ENCODE results near the gene TFEB.

DNA sequence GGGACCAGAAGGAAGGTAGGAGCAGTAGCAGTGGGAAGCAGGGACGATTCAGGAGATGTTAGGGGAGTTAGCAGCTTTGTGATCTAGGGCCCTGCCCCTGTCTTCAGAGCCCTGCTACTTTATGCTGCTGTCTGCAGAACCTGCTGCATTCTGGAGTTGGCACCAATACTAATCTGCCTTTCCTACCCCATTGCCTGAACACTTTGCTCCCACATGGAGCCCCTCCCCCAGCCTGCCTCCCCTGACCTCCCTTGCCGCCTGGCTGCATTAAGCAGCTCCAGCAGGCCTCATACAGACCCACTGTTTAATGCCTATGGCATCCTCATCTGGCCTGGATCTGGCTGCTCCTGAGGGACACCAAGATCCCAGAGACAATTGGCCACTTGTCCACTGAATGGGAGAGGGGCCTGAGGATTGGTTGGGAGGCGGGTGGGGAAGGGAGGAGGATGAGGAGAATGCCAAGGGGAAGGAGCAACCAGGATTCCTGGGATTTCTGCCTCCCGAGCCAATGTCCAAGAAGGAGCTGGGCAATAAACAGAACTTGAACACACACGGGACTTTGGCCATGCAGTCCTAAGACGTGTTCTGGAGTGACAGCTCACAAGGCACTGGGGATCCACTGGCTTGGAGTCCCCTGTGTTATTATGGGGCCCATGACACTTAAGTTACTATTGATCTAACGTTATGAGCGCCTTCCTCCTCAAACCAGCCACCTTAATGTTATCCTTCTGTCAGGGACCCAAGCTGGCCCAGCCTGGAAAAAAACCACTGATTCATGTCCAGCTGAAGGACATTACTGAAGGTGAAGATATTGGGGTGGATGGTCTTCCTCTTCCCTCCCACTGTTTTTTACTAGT is 10.4 kb upstream of the KCNK5 start:
- PRO-cap, 3 experiments, result no peak in any of the 3 experiments
- RAMPAGE, long total RNA, result no peak

DNA sequence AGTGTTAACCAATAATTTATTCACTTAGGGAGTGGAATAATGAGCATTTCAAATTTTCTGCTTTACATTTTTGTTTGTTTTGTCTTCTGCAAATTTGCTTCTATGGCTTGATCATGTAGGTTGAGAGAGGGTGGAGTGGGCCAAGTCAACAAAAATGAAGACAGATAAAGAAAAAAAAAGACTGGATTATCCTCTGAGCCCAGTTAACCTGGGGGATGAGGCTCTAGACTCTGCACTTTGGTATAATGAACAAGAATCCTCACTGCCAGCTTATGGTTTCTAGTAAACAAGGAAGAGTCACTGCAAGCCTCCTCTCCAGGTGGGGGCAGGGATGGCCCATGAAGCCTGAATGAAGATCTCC is 37.8 kb downstream of the KCNK17 start:
- PRO-cap, 3 experiments, result no peak in any of the 3 experiments
- RAMPAGE, long total RNA, result no peak

GRCh38 chr6:39280119-39280866 is 33.9 kb downstream of the KCNK17 start:
- PRO-cap, 3 experiments, result no peak in any of the 3 experiments
- RAMPAGE, long total RNA, result no peak

- PRO-cap, 3 experiments, result no peak in any of the 3 experiments
- RAMPAGE, long total RNA, result no peak
These were observed 55.0 kb upstream of the KCNK16 start for GRCh38 chr6:39377564-39377920.

- PRO-cap, 3 experiments, result no peak in any of the 3 experiments
- RAMPAGE, long total RNA, result no peak
These were observed 24.6 kb downstream of the DAAM2 start for GRCh38 chr6:39816690-39817328.

DNA sequence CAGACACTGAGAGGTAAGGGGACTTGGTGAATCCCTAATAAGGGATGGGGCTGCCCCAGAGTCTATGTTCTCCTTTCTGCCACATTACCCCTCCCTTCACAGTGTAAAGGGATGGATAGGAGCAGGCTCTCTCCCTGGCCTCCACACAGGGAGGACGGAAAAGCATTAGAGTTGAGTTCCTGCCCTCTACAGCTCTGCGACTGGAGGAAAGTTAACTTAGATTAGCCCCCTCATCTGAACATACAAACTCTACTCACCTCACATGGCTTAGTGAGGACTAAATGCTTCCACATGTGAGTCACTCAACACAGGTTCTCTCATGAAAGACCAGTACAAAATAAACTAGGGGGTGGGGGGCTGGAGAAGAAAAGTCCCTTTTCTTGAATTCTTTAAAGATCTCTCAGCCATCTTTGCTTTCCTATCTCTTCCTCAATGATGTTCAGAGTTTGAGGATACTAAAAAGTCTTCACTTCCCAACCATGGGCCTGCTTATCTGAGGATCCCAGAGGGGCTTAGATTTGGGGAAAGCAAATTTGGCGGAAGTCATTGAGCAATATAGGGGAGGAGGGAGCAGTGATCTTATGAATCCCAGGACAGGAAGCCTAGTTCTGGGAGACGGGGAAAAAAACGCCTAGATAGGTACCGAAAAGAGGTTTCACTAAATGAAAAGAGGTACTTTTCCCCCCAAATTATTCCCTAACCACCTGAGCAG is 1.2 kb downstream of the MOCS1 start:
- PRO-cap, 3 experiments, result no peak in any of the 3 experiments
- RAMPAGE, long total RNA, result no peak

- PRO-cap, 3 experiments, result no peak in any of the 3 experiments
- RAMPAGE, long total RNA, result no peak
These were observed 288.7 kb downstream of the LRFN2 start for GRCh38 chr6:40298541-40298819.

DNA sequence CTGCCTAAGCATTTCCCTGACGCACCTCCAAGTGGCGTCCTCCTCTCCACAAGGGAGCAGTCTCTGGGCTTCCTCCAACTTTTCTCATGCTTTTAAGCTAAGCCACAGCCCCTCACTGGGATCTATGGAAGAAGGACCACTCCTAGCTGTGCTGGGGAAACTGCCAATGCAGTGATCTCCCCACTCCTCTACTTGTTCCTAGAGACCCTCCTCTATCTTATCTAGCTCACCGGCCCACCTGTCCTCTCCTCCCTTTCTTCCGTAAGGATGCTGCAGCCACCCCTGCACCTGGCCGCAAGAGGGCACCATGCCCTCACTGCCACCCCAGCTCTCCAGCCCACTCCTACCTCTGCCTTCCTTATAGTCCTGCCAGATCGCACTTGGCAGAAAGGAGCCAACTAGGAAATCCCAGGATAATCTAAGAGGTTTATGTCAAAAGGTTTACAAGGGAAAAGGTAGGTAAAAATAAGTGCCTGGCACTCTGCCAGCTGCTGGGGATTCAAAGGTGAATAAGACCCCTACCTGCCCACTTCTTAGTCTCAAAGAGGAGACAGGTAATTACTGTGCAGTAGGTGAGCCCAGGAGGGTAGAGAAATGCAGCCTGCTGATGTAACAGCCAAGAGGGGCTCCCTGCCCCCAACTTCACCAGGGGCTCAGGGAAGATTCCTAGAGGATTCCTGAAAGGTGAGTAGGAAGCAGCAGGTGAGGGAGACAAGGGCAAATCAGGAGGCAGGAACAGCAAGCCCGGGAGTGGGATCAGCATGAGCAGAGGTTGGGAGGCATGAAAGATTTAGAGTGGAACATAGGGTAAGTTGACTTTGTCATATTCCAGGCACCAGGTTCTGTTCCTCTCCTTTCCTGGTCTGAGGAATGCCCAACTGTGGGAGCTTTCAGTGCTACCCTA is 258.4 kb downstream of the LRFN2 start:
- PRO-cap, 3 experiments, result no peak in any of the 3 experiments
- RAMPAGE, long total RNA, result no peak

GRCh38 chr6:40640402-40640912 is 53.3 kb upstream of the LRFN2 start:
- PRO-cap, 3 experiments, result no peak in any of the 3 experiments
- RAMPAGE, long total RNA, result no peak

DNA sequence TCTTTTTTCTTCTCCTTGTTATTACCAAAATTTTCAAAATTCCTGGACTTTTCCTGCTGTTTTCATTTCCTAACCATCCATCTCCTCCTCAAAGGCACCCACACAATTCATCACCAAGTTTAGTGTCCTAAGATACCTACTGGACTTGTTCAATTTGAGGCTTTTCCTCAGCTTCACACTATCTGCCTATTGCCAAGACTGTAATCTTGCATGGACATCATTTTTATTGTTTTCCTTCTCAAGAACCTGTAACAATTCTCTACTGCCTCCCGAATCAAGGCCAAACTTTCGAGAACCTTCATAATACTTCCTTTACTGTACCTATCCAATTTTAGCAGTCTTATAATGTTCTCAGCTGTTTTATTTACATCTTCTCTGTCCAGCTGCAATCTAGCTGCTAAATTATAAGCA is 7.1 kb downstream of the APOBEC2 start:
- PRO-cap, 3 experiments, result no peak in any of the 3 experiments
- RAMPAGE, long total RNA, result no peak

GRCh38 chr6:41097349-41098288 is 24.8 kb downstream of the NFYA start:
- PRO-cap, 3 experiments, result no peak in any of the 3 experiments
- RAMPAGE, long total RNA, result no peak

DNA sequence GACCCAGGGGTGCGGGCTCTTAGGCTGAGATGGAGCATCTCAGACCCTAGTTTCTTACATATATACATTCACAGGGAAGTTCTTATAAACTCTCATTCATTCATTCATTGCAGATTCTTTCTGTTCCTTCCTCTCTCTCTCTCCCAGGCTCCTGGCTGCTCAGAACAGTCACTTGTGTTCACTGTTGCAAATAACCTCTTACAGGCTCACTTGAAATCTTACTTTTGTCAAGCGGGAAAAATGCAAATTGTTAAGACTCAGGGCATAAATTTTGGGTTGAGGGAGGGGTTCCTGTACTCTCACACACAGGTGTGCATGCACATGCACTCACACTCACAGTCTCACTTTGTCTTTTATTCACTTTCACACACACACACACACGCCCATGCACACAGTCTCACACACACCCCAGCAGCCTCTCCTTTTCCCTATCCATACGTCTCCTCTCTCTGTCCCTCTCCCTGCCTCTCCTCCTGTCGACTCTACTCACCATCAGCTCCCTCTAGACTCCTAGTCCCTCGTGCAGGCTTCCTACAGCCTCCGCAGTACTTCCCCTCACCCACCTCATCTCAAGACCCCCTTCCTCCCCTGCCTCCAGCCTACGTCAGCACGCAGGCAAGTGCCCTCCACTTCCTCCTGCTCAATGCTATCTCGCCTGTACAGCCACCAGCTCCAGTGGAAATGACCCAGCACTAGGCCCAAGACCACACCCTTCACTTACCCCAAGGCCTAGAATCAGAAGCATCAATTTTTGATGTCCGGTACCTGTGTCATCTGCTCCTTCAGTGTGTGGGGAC is 670 bp upstream of the TREML2 start:
- PRO-cap, 3 experiments, result no peak in any of the 3 experiments
- RAMPAGE, long total RNA, result no peak

- PRO-cap, 3 experiments, result no peak in any of the 3 experiments
- RAMPAGE, long total RNA, result no peak
These were observed 548 bp upstream of the FOXP4 start for GRCh38 chr6:41545637-41546029.

- PRO-cap, 3 experiments, result no peak in any of the 3 experiments
- RAMPAGE, long total RNA, result no peak
These were observed 2.2 kb downstream of the FOXP4 start for GRCh38 chr6:41548252-41548995.

DNA sequence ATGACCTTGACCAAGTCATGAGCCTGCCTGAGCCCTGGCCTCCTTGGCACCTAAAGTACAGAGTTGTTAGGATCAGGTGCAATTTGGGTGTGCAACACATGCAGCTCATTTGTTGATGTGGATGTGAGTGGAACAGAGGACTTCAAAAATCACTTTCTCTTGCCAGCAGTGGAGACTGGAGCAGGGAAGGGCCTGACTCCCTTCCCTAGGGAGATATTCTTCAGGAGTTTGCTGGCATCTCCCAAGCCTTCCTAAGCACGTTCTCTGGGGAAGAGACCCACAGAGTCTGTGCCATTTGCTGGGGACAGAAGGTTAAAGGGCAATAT is 20.9 kb downstream of the FOXP4 start:
- PRO-cap, 3 experiments, result no peak in any of the 3 experiments
- RAMPAGE, long total RNA, result no peak

- PRO-cap, 3 experiments, result no peak in any of the 3 experiments
- RAMPAGE, long total RNA, result no peak
These were observed 22.6 kb downstream of the FOXP4 start for GRCh38 chr6:41568573-41569464.

- PRO-cap, 3 experiments, result peak in 3 of 3 experiments; most common plus-strand start chr6:41735736 (in 1); most common minus-strand start chr6:41735608 (in 3)
- RAMPAGE, long total RNA, result no peak
These were observed at the start of gene TFEB for GRCh38 chr6:41735269-41735801. Gene TFEB, minus strand, starts transcription at chr6:41735608.

GRCh38 chr6:41786289-41786835 is 1.1 kb upstream of the TOMM6 start:
- PRO-cap, 3 experiments, result peak in 3 of 3 experiments; most common plus-strand start chr6:41786623 (in 1); most common minus-strand start chr6:41786565 (in 2)
- RAMPAGE, long total RNA, result no peak

DNA sequence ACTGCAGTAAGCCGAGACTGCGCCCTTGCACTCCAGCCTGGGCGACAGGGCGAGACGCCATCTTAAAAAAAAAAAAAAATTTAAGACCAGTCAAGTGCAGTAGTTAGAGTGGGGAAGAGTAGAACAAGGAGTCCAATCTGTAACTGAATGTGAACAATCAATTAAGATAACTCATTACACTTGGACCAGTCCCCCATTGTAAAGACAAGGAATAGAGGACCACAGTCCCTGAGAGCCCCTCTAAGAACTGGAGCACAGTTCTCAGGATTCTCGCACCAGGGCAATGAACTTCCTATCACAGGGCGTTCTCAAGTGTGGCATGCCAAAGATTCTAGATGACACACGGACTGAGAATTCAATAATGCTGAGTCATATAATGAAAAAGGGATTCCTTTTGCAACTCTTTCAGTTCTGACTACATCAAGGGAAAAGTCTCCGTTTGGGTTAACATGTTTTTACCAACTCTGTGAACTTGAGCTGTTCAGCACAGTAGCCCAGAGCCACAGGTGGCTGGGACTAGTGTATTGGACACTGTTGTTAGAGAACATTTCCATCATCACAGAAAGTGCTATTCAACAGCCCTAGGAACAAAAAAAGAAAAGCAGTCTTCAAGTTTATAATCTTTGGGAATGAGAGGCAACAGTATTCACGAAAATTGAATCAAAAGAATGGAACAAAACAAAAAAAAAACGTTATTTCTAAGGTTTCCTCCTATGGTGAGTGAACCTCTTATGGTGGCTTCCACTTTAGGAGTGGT is 3.4 kb downstream of the MED20 start:
- PRO-cap, 3 experiments, result no peak in any of the 3 experiments
- RAMPAGE, long total RNA, result no peak

GRCh38 chr6:42004112-42004377 is 46.3 kb upstream of the TAF8 start:
- PRO-cap, 3 experiments, result no peak in any of the 3 experiments
- RAMPAGE, long total RNA, result no peak